Measurements from ENCODE around the gene EOGT.

- RRBS = no CpG with 5 or more reads among the region's 2 CpGs
Measured at GRCh38 chr3:66014808-66015275, 23.9 kb downstream of the MAGI1 start.

- RRBS = no CpG with 5 or more reads among the region's 21 CpGs
Measured at GRCh38 chr3:66195297-66195824, 25.4 kb upstream of the SLC25A26 start.

DNA sequence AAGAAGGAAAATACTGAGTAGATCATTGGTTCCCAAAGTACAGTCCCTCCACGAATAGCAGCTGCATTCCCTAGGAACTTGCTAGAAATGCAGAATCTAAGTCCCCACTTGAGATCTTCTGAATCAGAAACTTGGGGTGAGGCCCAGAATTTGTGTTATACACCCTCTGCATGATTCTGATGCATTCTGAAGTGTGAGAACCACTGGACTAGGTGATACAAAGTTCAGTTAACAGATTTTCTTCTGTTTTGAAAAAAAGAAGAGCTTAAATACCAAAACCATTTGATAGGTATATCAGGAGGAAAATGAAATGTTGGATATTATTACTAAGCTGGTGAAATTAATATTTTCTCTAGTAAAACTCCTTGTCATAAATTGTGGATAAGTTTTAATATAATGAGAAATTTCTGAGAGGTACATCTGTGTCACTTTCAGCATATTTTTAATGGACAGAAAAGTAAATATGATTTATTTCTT is 77.2 kb downstream of the SLC25A26 start:
- RRBS = no CpG with 5 or more reads among the region's 1 CpG

DNA sequence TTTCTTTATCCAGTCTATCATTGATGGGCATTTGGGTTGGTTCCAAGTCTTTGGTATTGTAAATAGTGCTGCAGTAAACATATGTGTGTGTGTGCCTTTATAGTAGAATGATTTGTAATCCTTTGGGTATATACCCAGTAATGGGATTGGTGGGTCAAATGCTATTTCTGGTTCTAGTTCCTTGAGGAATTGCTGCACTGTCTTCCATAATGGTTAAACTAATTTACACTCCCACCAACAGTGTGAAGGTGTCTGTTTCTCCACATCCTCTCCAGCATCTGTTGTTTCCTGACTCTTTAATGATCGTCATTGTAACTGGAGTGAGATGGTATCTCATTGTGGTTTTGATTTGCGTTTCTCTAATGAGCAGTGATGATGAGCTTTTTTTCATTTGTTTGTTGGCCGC is 86.1 kb downstream of the SLC25A26 start:
- RRBS = no CpG with 5 or more reads among the region's 3 CpGs

DNA sequence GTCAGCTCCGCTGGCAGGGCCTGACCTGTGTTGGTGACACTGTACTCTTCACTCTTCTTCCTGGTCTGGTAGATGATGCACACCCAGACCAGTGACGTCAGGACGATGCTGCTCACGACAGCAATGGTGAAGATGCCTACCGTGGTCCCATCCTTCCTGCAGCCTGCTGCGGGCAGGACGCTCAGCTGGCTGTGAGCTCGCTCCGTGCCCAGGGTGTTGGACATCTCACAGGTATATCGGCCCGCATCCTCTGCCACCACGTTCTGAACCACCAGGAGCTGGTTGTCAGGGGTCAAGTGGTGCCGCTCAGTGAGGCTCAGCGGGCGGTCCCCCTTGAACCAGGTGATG is 117.9 kb downstream of the LRIG1 start:
- RRBS = no CpG with 5 or more reads among the region's 15 CpGs

- RRBS = no CpG with 5 or more reads among the region's 7 CpGs
Measured at GRCh38 chr3:66411372-66411810, 89.4 kb downstream of the LRIG1 start.

DNA sequence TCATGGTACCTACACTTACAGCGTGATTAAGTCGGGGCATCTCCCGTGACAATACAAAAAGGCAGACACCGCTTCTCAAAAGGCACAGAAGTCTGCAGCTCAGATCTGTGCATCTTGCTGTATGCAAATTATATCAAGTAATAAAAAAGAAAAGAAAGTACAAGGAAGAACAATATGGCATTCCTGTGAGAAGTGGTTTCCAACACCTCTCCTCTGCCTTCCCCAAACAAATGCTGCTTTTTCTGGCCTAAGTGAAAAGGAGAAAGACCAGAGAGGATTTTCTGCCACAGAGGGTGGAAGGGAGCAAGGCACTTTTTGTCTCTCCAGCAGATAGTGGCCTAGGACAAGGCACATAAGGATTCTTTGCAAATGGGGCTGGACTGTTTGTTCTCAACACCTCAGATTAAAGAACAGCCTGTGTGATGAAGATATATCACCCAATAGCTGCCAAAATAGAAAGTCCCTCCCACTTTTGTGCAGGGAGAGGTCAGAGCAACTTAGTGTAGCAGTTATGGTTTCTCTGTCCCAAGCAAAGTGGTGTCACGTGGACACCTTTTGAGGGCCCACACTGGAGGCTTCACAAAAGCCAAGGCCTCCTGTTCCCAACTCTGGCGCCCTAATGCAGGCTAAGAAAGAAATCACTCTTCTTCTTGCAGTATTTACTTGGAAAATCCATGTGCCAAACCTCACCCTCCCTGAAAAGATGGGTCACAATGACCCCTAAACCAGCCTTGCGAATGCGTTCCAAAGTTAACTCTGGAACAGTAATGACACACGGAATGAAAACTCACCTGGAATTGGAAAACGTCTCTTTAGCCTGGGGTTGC is 85.0 kb downstream of the LRIG1 start:
- RRBS = no CpG with 5 or more reads among the region's 10 CpGs

- RRBS = no CpG with 5 or more reads among the region's 11 CpGs
Measured at GRCh38 chr3:66431335-66432167, 69.3 kb downstream of the LRIG1 start.

- RRBS = no CpG with 5 or more reads among the region's 4 CpGs
Measured at GRCh38 chr3:67018880-67019089, 20.7 kb downstream of the KBTBD8 start.

GRCh38 chr3:67391896-67392616 is 262.4 kb downstream of the SUCLG2 start:
- RRBS = no CpG with 5 or more reads among the region's 6 CpGs

- RRBS = no CpG with 5 or more reads among the region's 5 CpGs
Measured at GRCh38 chr3:67465319-67465990, 189.0 kb downstream of the SUCLG2 start.

GRCh38 chr3:67475964-67476658 is 178.3 kb downstream of the SUCLG2 start:
- RRBS = no CpG with 5 or more reads among the region's 8 CpGs

GRCh38 chr3:67947670-67947942 is 56.4 kb upstream of the TAFA1 start:
- RRBS = no CpG with 5 or more reads among the region's 3 CpGs

- RRBS = no CpG with 5 or more reads among the region's 4 CpGs
Measured at GRCh38 chr3:69008845-69009539, 4.5 kb downstream of the EOGT start.

- RRBS = under 1% methylated on average over 37 of the region's 65 CpGs
Measured at GRCh38 chr3:69013560-69014363, at the start of gene EOGT. TSS of gene EOGT (minus strand) at chr3:69013684.

- RRBS = 3% methylated on average over 17 of the region's 23 CpGs
Measured at GRCh38 chr3:69079767-69080172, 395 bp downstream of the UBA3 start.

DNA sequence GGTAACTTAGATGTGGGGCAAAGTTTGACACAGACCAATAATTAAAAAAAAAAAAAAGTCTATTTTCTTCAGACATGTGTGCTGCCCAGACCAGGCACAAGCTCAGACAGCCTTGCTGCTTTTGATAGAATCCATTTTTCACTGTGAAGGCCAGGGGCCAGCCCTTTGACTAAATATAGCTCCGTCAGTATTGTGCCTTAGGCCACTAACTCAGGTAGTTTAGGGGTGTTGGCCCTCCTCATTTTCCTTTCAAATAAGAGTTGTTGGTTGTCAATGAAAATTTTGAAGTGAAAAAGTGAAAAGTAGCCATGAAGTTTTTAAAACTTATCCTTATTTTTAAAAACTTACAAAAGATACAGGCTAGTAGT is 2.7 kb downstream of the ARL6IP5 start:
- RRBS = no CpG with 5 or more reads among the region's 1 CpG

DNA sequence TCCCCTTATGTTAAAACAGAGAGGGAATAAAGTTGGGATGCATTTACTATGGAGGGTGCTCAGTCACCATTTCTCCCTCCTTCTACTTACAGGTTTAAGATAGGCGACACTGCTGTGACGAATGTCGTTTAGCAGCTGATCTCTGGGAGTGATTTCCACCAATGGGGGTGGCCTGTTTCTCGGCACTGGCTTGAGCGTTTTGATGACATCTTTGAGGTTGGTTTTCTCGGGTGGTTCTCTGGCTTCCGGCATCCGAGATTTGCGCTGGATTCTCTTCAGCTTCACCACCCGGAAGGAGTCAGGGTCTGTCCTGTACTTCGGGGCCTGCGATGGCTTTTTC is 3.8 kb downstream of the LMOD3 start:
- RRBS = 100% methylated on average over 1 of the region's 12 CpGs

DNA sequence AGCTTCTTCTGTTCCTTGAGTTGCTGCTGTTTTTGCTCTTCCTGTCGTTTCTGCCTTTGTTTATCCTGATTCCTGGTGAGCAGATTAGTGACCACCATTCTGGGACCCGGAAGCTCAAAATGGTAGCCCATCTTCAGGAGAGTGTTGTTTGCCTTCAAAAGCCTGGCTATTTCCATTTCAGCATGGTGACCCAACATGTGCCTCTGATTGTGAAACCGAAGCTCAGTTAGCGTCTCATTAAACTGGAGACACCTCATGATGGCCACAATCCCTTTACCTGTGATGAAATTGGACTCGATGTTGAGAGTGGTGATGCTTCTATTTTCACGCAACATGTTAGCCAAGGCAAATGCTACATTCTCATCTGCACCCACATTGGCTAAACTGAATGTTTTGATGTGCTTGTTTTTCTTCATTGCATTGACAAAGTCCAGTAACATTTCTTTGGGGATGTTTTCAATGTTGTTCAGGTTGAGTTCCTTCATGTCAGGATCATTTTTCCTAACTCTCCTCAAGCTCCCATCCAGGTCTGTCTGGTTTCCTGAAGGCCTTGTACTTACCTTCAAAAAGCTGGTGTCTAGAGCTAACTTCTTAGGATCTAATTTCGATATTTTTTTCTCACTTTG is 3.2 kb downstream of the LMOD3 start:
- RRBS = no CpG with 5 or more reads among the region's 7 CpGs

All from choroid plexus epithelial cell (primary cell).